ENCODE results near the genes AURKA and SPO11.

- PRO-cap = no peak
- RAMPAGE, long total RNA, 4 experiments = no peak in any of the 4 experiments
Observed at GRCh38 chr20:53706716-53707219, 113.1 kb upstream of the ZNF217 start.

DNA sequence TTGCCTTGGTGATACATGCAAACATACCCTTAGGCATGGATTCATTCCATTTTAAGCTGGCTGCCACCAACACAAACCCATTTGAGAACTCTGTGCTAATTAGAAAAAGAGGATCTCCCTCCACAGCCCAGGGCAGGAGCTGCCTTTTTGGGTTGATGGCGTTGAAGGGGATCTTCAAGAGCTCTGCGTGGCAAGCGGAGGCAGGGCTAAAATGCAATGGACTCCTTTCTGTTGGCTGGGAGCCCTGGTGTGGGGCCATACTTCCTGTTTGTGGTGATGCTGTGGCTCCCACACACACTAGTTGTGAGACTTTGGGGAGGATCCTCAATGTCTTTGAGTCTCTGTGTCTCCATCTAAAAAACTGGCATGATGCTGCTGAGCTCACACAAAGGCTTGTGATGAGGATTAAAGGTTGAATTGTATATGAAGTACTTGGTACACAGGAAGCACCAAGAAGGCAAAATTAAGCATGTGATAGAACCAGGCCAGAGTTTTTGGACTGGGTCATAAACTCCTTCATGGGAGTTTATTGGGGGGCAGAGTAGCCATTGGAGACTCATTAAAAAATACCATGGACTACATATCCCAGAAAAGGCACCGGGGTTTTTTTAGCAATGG is 160.9 kb upstream of the ZNF217 start:
- PRO-cap = no peak
- RAMPAGE, long total RNA, 4 experiments = no peak in any of the 4 experiments

DNA sequence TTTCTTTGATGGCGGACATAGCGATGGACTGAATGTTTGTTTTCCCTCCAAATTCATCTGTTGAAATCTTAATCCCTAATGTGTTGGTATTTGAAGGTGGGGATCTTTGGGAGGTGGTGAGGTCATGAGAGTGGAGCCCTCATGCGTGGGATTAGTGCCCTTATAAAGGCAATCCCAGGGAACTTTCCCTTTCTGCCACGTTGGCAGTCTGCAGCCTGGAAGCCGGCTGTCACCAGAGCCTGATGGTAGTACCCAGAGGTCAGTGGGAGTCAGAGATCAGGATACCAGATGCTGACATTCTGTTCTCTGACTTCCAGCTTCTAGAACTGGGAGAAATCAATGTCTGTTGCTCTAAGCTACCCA is 173.5 kb upstream of the ZNF217 start:
- PRO-cap = no peak
- RAMPAGE, long total RNA, 4 experiments = no peak in any of the 4 experiments

DNA sequence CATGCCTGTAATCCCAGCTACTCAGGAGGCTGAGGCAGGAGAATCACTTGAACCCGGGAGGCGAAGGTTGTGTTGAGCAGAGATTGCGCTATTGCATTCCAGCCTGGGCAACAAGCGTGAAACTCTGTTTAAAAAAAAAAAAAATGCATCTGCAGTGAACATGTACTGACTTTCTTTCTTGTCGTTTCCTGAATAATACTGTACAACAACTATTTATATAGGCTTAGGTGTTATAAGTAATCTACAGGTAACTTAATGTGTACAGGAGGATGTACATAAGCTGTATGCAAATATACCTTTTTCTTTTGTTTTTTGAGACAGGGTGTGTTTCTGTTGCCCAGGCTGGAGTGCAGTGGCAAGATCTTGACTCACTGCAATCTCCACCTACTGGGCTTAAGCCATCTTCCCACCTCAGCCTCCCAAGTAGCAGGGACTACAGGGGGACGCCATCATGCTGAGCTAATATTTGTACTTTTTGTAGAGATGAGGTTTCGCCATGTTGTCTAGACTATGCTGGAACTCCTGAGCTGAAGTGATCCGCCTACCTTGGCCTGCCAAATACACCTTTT is 191.6 kb upstream of the ZNF217 start:
- PRO-cap = bidirectional peak, plus-strand start at position 360 of the sequence, minus-strand start at position 190 of the sequence
- RAMPAGE, long total RNA, 4 experiments = no peak in any of the 4 experiments

DNA sequence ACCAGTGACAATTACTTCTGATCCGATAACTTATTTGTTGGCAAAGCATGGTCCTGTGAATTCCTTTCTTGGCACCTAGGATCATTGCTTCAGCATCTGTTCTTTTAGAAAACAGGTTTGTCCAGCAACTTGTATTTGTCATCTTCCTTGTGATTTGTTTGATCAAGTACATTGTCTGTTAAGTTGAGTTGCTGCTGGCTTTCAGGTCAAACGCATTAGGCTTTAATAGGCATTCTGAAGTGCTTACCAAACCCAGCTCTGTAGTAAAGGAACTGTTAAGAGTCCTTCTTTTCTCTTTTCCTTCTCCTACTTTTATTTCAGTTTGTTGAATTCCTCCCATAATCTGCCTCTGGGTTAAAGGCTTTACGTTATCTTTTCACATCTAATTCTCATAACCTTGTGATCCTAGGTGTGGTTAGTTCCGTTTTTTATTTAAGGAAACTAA is 192.5 kb upstream of the ZNF217 start:
- PRO-cap = unidirectional peak, plus-strand start at position 181 of the sequence
- RAMPAGE, long total RNA, 4 experiments = no peak in any of the 4 experiments

DNA sequence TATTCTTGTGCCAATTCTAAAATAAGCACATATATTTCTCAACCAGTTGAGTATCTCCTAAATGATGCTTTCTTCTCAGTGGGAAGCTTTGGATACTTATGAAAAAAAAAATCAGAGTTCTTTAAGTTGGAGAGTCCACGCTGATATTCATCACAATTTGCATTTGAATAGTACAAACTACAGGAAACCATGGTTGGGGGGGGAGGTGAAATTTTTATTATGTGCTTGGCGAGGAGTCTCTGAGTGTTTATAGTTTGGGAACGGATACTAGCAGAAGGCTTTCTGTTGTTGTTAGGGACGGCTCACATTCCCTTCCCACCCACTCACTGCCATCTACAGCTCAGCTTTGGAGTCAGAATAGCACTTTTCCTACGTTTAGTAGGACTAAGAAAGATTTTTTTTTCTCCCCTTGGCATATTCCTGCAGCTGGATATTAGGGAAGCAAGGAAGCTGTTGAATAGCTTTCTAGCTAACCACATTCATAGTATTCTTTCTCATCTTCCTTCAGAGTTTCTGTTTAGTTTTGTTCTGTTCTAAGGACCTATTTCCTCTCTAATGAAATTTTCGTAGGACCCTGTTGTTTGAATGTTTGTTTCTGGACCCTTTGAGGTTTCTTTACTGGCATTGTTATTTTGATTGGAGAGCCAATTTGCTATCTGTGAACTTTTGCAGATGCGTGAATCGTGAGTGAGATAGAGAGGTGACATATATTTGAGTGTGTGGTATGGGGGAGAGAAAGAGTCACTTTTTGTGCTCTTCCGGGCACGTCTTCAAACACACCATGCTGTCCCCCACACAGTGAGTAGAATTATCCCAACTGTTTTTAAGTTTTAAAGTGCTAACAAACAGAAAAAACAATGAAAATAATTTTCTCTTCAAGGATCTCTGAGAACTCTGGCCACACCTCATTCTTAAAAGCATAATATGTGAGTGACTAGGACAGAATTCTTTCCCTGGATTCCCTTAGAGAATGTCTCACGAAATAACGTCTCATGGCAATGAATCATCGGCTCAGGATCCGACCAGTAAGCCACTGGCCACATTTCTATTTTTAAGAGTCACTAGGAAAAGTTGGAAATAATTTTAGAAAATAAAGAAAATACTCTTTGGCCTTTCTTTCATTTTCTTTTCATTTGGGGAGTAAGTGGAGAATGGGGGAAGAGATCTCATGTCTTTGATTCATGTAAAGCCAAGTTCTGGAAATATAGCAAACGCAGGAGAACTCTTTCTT is 235.4 kb upstream of the ZNF217 start:
- PRO-cap = bidirectional peak, plus-strand start at position 273 of the sequence, minus-strand start at position 249 of the sequence; bidirectional peak, plus-strand start at position 1,014 of the sequence, minus-strand start at position 921 of the sequence
- RAMPAGE, long total RNA, 4 experiments = no peak in any of the 4 experiments

DNA sequence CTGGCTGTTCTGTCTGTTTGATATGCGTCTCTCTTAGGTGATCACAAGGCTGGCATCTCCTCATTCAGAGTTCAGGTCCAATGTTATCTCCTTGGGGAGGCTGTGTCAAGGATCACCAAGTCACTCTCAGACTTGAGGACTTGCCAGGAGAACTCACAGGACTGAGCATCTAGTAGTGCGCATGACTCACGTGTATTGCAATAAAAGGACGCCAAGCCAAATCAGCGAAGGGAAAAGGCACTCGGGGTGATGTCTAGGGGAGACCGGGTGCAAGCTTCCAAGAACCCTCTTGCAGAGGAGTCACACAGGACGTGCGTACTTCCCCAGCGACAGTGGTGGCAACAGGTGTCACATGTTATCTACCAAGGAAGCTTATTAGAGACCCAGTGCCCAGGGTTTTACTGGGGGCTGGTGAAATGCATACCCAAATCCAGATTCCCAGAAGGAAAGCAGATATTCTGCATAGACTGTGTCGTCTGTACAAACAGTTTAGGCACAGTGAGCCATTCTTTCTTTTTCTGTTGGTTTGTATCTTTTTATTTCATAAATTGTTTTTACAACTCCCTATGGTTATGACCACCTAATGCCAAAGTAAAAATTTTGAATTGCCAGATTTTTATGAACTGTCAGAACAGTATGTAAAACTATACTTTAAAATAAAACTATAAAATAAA is 234.8 kb downstream of the BCAS1 start:
- PRO-cap = no peak
- RAMPAGE, long total RNA, 4 experiments = no peak in any of the 4 experiments

GRCh38 chr20:53839368-53840147 is 230.8 kb downstream of the BCAS1 start:
- PRO-cap = bidirectional peak, plus-strand start at chr20:53839701, minus-strand start at chr20:53839601
- RAMPAGE, long total RNA, 4 experiments = no peak in any of the 4 experiments

DNA sequence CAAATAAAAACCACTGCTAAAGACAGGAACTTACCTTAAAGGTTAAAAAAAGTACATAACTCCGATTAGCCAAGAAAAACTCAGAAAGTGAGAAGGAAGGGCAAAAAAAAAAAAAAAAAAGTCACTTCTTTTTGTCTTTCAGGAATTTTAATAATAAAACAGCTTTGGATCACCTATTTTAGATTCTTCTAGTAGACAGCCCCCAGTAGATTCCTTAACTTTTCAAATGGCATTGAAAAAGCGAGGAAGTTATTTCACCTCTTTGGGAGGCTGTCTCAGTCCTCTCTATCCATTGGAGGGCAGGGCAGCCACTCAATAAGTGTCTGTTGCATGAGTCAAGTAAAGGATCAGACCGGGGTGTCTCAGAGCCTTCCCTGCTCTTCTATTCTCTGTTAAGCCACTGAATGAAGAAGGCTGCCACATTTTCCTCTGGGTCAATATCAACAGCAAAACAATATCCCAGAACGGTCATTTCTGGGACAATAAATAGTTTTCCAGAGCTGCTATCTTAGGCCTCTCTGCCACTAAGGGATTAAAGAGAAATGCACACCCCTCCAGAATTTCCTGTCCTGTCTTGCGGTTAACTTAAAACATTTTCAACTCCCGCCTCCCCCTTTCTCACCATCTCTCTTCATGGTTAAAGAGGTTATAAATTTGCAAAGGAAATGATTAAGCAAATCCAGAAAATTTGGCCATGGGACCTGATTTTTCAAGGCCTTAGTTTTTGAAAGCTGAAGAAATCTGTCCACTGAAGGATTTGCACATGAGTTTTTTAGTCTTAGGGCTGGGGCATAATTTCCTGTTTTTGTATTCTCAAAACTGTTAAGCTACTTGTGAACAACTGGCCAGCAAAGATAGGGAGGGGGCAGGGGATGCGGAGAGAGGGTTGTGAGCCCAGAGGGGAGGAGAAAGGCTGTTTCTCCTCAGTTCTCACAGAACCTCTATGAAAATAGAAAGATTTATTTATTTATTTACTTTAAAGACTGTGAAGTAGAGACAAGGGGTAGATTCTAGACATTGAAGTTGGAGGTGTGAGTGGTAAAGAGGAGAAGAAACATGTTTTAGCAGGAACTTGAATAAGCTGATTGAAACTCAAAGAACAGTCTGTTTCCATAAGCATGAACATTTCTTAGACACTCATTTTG is 135.8 kb downstream of the BCAS1 start:
- PRO-cap = unidirectional peak, plus-strand start at position 347 of the sequence; bidirectional peak, plus-strand start at position 734 of the sequence, minus-strand start at position 563 of the sequence
- RAMPAGE, long total RNA, 4 experiments = no peak in any of the 4 experiments

GRCh38 chr20:53957294-53957709 is 113.1 kb downstream of the BCAS1 start:
- PRO-cap = no peak
- RAMPAGE, long total RNA, 4 experiments = no peak in any of the 4 experiments

- PRO-cap = no peak
- RAMPAGE, long total RNA, 4 experiments = no peak in any of the 4 experiments
Observed at GRCh38 chr20:54409956-54410239, 65.5 kb upstream of the DOK5 start.

DNA sequence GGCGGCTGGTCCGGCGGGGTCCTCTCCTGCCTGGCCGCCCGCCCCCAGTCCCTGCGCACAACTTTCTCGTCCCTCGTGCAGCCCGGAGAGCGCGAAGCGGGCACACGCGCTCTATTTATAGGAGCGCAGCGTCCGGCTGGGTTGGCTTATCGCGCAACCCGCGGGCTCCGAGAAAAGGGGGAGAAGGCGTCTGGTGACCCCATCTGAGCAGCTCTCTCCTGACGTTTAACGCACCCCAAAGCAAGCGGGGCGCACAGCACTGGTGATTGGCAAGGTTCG is 490 bp downstream of the CBLN4 start:
- PRO-cap = no peak
- RAMPAGE, long total RNA, 4 experiments = no peak in any of the 4 experiments

DNA sequence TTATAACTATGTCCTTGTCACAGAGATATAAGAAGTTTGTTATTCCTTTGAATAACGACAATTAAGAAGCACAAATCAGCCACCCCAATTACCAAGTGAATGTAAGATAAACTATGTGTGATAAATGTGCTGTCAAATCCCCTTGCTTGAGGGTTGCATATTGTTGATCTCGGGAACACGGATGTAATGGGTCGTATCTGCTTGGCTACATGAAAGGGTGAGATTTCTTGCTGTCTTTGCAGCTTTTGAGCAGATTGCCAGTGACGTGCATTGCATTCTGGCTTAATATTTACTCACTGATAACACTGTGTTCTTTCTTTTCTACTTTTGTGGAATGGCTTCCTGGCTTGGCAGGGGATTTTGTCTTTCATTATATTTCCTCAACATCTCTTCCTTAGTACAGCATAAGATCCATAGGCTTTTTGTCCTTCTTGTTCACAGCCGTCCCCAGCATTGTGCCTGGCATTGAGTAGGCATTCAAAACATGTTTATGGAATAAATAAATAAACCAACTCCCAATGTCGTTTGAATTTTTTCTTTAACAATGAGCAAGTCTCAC is 10.4 kb upstream of the FAM210B start:
- PRO-cap = no peak
- RAMPAGE, long total RNA, 4 experiments = no peak in any of the 4 experiments

DNA sequence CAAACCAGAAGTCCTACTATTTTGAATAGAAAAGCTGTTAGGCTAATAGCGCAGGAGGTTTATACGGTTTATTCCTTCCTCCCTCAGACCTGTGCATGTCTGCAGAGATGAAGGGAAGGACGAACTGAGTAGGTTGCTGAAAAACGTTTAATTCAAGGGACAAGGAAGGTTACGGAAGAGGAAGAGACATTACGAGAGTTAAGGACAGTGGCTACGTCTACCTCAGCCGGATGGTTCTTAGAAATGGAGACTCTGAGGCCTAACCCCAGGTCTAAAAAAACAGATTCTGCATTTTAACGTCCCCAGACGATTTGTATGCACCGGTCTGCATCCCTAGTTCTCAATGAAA is 923 bp downstream of the AURKA start:
- PRO-cap = no peak
- RAMPAGE, long total RNA, 4 experiments = no peak in any of the 4 experiments

- PRO-cap = bidirectional peak, plus-strand start at chr20:56392677, minus-strand start at chr20:56392215
- RAMPAGE, long total RNA, 4 experiments = start-site peak on the minus strand in 3 of 4 experiments, at chr20:56391995-56392215 at its widest, 20 to 389 reads per replicate
Observed at GRCh38 chr20:56391467-56392335, at the start of gene AURKA. TSS of gene AURKA (minus strand) at chr20:56392215.

GRCh38 chr20:56554686-56555355 is 21.8 kb downstream of the FAM209B start:
- PRO-cap = no peak
- RAMPAGE, long total RNA, 4 experiments = no peak in any of the 4 experiments

GRCh38 chr20:56779869-56780399 is 150.8 kb downstream of the TFAP2C start:
- PRO-cap = unidirectional peak, plus-strand start at chr20:56780102
- RAMPAGE, long total RNA, 4 experiments = no peak in any of the 4 experiments

DNA sequence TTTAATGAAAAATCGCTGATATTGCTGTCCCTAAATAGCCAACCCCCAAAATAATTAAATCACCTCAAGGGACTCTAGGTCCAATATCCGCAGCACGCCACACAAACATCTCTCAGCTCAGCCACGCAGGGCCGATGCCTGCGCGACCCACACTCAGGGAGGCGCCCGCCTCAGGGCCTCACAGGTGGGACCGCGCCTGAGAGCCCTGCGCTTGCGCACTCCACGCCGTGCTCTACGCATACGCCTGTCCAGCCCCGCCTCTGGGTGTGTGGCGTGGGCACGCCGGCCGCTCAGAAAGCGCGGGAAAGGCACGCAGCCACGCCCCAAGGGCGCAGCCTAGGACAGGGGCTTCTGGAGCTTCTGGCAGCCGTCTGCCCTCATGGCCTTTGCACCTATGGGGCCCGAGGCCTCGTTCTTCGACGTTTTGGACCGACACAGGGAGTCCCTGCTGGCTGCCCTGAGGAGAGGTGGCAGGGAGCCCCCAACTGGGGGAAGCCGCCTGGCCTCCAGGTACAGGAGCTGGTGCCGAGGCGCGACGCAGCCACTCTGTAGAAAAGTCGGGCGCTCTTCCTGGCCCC is at the start of gene SPO11:
Gene SPO11 (plus strand): TSS at position 315 of the 578 bp plus-strand sequence.
- PRO-cap = no peak
- RAMPAGE, long total RNA, 4 experiments = no peak in any of the 4 experiments

DNA sequence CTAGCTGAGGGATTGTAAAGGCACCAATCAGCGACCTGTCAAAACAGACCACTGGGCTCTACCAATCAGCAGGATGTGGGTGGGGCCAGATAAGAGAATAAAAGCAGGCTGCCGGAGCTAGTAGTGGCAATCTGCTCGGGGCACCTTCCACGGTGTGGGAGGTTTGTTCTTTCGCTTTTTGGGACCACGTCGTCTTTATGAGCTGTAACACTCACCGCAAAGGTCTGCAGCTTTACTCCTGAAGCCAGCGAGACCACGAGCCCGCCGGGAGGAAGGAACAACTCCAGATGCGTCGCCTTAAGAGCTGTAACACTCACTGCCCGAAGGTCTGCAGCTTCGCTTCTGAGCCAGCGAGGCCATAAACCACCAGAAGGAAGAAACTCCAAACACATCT is 1.9 kb upstream of the RAE1 start:
- PRO-cap = no peak
- RAMPAGE, long total RNA, 4 experiments = no peak in any of the 4 experiments

- PRO-cap = no peak
- RAMPAGE, long total RNA, 4 experiments = no peak in any of the 4 experiments
Observed at GRCh38 chr20:57375647-57375951, 15.6 kb upstream of the RBM38 start.